SK-N-DZ (cell line): ENCODE data around the genes BTLA, NEPRO and ZDHHC23.

RAMPAGE:
- cytosol, long total RNA, result no peak
- nucleus, long total RNA, result no peak
Measured at GRCh38 chr3:112134301-112135341, 1.6 kb upstream of the GCSAM start.

DNA sequence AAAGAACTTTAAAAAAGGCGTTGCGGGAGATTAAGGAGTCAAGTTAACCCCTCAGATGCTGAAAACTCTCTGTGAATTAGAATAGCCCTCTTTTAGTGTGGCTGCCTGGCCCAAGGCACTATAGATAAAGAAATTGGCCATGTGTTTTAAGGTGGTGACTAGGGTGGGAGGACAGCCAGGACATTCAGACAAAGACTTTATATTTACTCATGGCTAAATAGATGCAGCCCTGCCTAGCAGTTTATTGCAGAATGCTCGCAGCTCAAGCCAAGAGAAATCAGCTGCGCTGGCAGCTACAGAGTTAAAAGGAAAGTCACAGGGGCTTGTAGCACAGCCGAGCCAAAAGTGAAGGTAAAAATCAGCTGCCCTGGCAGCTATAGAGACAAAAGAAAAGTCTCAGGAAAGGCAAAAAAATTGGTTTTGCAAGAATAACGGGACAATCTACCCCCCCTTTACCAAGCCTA lies 9.4 kb upstream of the SLC9C1 start:
RAMPAGE:
- cytosol, long total RNA, result no peak
- nucleus, long total RNA, result no peak

DNA sequence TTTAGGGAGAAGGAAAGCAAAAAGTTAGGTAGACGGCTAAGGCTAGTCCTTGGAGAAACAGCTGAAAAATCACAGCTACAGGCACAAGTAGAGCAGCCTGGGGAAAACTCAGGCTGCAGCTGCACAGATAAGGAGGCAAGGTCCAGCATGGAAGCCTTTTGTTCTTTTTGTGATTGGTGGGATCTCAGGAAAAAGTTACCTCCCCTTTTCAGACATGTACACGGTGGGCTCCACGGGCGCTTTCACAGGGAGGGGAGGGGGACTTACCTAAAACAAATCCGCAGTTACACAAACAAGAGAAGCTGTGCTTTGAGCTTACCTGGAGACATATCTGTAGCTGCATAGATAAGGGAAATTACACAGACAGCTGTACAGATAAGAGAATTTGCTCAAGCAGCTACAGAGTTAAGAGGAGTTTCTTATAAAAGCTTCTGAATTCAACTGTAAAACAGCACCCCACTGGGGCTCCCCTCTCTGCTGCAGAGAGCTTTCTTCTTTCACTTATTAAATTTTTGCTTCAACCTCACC lies 11.1 kb upstream of the CD200 start:
RAMPAGE:
- cytosol, long total RNA, result no peak
- nucleus, long total RNA, result no peak

DNA sequence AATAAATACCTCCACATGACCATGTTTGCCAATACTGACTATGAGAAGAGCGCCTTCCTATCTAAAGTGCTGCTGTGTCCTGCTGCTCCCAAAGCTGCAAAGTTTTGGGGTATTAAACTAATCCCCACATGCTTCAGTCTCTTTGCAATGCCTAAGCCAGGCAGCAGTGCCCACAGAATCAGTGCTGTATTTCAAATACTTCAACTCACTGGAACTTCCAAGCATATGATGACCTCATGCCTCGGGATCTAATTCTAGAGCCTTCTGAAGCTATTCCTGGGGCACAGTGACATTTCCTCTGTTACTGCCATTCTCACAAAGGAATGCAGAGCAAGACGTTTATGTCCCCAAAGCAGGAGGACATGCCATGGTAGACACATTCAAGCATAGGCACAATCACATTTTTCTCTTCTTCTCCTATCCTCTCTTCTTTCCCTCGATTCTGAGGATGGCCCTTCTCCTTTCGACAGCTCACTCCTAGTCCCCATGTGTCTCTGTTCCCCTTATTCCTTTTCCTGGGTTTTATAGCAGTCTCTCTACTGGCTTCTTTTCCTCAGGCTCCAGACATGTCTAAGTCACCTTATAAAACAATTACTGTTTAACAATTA lies 78.5 kb downstream of the CD200 start:
RAMPAGE:
- cytosol, long total RNA, result no peak
- nucleus, long total RNA, result no peak

DNA sequence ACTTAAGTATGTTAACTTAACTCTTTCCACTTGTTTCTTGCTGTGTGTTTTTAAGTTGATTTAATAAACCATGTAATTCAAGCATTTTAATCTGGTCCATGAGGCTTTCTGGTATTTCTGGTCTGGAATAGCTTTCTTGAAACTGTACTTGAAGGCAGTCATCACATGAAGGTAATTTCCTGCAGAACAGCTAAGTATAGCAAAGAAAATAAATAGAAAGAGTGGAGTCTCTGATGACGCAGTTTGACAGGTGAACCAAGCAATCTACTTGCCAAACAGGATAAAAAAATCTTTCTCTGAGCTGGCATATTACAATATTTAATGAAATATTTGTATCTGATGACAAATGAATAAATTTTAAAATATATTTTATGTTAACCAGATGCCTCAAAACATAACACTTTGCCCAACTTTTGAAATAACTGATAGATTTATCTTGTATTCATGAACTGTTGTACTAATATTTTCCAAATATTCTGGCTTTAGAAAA lies 74.8 kb downstream of the BTLA start:
RAMPAGE:
- cytosol, long total RNA, result no peak
- nucleus, long total RNA, result no peak

RAMPAGE:
- cytosol, long total RNA, result no peak
- nucleus, long total RNA, result no peak
Measured at GRCh38 chr3:112499252-112499798, at the start of gene BTLA. TSS of gene BTLA (minus strand) at chr3:112499472.

DNA sequence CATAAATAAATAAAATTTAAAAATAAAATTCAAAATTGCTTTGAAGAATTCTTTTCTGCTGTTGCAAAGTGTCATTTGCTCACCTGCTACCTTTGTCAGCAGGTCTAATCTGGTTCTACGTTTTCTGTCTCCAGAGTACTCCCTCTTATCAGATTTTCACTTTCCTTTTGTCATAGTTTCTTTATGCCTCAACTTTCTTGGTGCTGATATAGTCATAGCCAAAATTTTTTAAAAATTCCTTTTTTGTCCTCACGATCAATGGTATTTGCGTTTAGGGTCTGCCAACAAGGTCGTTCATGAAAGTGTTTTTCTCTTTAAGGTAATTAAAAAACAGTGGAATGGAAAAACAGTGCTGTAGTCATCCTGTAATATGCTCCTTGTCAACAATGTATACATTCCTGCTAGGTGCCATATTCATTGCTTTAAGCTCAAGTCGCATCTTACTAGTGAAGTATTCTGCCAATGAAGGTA lies 1.3 kb downstream of the SLC35A5 start:
RAMPAGE:
- cytosol, long total RNA, result no peak
- nucleus, long total RNA, result no peak

RAMPAGE:
- cytosol, long total RNA, result no peak
- nucleus, long total RNA, result no peak
Measured at GRCh38 chr3:112639574-112640270, 1.2 kb downstream of the CCDC80 start.

GRCh38 chr3:113018853-113020040 lies at the start of gene NEPRO:
TSS of gene NEPRO (minus strand) at chr3:113019671.
RAMPAGE:
- cytosol, long total RNA, result start-site peak on the plus strand at chr3:113019441-113019540, 75 and 28 reads in 2 replicates; start-site peak on the minus strand at chr3:113019642-113019723, 225 and 198 reads in 2 replicates
- nucleus, long total RNA, result start-site peak on the minus strand at chr3:113019647-113019750, 77 and 39 reads in 2 replicates

DNA sequence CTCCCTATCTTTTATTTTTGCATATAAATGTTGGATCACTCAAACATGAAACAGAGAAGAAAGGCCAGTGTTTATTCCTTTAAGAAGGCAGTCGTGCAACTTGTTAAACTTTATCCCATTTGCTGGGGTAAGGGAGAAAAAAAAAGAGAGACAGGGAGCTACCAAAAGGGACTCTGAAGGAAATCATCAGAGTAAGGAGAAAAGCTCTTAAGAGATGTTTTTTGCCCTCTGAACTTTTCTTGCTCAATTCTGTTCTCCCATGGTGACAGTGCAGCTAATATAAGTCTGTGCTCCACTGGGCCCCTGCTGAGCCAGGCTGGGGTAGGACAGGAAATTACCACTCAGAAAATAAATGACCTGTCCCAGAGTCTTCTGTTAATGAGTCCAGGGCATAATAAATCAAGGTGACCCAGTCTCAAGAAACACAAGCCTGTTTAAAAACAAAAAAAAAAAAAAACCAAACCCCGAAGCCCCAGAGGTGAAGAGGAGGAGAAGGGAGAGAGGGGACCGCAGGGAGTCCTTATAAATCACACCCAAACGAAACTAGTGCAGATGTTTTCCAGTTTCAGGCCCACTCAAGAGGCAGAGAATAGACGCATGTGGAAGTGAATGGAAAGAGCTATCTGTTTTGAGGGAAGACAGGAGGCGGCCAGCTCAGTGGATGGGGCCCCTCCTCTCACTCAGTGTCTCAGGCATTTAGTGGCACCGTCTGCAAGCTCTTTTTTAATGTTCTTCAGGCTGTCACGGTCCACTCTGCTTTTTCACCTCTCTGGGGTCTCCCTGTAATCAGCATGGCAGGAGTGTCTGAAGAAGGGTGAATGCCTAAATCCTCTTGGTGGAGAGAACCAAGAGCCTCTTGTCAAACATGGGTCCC lies 59.8 kb upstream of the BOC start:
RAMPAGE:
- cytosol, long total RNA, result no peak
- nucleus, long total RNA, result no peak

DNA sequence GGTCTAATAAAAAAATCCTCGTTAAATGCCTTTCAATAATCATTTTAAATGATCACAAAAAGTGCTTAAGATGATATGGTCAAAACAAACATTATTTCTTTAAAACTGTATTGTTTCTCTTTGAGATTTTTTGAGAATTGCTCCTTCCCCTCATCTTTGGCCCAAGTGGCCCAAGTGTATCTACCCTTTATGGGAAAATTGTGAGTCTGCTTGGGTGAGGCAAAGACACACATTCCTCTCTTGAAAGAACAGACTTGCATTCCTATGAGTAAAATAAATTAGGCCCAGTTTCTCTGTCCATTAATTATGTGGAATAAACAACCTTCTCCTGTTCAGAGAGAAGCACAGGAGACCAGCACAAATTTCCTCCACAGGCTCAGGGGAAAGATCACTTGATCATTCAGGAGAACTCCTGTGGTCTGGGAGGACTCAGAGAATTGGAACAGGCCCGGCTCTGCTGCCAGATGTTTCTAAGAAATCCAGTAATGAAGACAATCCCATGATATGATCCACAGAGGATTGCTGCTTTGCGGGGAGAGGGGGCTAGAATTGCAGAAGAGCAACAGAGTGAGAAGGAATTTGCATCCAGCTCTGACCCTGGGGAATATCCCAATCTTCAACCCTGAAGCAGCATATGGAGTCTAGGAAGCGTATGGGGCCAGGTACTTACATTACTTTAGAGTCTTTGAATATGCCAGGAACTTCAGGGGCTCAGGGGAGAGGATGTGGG lies 53.8 kb upstream of the BOC start:
RAMPAGE:
- cytosol, long total RNA, result no peak
- nucleus, long total RNA, result no peak

RAMPAGE:
- cytosol, long total RNA, result no peak
- nucleus, long total RNA, result no peak
Measured at GRCh38 chr3:113275555-113276585, 64.5 kb downstream of the BOC start.

DNA sequence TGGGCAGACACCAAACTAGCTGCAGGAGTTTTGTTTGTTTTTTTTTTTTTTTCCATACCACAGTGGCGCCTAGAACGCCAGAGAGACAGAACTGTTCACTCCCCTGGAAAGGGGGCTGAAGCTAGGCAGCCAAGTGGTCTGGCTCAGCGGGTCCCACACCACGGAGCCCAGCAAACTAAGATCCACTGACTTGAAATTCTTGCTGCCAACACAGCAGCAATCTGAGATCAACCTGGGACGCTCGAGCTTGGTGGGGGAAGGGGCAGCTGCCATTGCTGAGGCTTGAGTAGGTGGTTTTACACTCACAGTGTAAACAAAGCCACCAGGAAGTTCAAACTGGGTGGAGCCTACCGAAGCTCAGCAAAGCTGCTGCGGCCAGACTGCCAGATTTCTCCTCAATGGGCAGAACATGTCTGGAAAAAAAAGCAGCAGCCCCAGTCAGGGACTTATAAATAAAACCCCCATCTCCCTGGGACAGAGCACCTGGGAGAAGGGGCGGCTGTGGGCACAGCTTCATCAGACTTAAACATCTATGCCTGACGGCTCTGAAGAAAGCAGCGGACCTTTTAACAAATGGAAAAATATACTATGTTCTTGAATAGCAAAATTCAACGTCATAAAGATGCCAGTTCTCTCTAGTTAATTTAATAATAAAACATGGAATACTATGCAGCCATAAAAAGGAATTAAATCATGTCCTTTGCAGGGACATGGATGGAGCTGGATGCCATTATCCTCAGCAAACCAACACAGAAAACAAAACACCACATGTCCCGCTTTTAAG lies 29.6 kb downstream of the SPICE1 start:
RAMPAGE:
- cytosol, long total RNA, result no peak
- nucleus, long total RNA, result no peak

DNA sequence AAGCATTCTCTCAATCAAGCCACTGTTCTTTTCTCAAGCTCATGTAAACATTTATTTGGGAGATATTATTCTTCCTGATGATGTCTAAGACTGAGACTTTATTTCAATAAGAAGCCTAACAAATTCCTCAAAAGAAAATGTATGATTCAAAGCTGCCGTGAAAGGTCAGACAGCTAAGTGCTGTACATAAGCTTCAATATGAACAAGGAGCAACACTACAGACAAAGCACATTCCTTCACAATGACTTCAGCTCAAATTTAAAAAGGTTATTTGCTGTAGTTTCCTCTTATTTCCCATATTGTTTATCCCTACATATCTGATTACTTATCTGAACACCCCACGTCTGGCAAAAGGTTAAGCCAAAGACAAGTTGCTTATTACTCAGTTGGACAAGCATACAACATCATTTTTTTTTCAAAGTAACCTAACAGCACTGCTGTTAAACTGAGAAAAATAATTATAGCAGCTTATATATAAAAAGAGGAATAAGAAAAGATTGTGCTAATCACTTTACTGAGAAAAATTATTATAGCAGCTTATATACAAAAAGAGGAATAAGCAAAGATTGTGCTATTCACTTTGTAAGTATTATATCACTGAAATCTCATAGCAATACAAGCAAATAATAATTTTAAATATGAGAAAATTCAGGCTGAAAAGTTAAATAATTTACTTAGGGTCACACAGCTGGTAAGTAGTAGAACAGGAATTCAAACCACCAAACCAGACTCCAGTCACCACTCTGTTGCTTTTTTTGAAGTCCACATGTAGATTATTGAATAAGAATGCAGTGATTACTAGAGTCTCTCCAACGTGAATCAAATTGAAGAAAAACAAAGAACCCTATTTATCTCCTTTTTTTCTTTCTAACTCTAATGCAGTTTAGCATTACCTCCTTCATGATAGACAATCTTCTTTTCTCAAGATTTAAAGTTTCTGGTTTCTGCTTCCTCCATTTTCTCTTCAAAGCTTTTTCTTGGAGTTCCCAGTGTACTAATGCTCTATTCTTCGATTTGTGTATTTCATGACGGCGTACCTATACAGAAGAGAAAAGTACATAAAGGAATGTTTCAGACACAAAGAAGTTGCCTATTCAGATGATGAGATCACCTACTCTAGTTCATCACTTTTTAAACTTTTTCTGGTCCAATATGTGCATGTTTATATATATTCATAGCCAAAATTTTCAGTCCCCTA lies 16.0 kb downstream of the SPICE1 start:
RAMPAGE:
- cytosol, long total RNA, result no peak
- nucleus, long total RNA, result no peak

GRCh38 chr3:113625774-113626135 lies 70.7 kb downstream of the USF3 start:
RAMPAGE:
- cytosol, long total RNA, result no peak
- nucleus, long total RNA, result no peak

GRCh38 chr3:113947596-113948352 lies at the start of gene ZDHHC23:
TSS of gene ZDHHC23 (plus strand) at chr3:113948013.
RAMPAGE:
- cytosol, long total RNA, result no peak
- nucleus, long total RNA, result no peak

RAMPAGE:
- cytosol, long total RNA, result no peak
- nucleus, long total RNA, result no peak
Measured at GRCh38 chr3:113948806-113949107, 944 bp downstream of the ZDHHC23 start.

RAMPAGE:
- cytosol, long total RNA, result no peak
- nucleus, long total RNA, result no peak
Measured at GRCh38 chr3:114299380-114299912, 5.6 kb downstream of the TIGIT start.

GRCh38 chr3:114332086-114332723 lies 38.4 kb downstream of the TIGIT start:
RAMPAGE:
- cytosol, long total RNA, result no peak
- nucleus, long total RNA, result no peak

GRCh38 chr3:114338483-114339321 lies 44.9 kb downstream of the TIGIT start:
RAMPAGE:
- cytosol, long total RNA, result no peak
- nucleus, long total RNA, result no peak